Cardiac muscle cell (in vitro differentiated cells and primary cell): ENCODE measurements around a stretch of chr13.

DNA sequence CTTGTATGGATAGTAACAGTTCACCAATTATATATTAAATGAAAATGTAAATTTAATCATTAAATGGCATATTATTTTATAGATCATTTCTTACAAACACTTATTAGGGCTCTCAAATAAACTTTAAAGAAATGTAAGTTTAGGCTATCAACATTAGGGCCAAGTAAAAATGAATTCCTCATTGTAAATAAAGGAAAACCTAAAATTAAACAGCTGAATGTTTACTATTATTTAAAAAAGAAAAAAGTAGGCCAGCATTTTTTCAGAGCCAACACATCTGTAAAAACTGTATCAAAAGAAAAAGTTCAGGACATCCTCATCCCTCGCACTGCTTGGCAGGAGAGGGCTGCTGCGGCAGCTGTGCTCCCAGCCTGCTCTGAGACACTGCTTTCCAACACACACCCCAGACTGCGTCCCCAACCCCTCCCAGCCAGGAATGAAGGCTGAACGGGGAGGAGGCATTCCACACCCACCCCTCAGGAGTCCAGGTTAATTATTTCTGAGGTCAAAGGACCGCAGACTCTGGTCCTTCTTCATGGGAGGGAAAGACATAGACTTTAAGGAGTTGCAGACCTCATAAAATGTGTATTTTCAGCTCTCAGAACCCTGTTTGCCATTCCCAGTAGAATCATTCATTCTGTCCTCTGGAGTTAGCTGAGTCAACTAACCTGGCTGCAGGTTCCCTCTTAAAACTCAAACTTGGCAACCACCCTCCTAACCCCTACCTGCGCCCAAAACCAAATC is 43.1 kb downstream of the COL4A1 start:
- RAMPAGE, long total RNA, result no peak
- RRBS, result no CpG with 5 or more reads among the region's 6 CpGs

DNA sequence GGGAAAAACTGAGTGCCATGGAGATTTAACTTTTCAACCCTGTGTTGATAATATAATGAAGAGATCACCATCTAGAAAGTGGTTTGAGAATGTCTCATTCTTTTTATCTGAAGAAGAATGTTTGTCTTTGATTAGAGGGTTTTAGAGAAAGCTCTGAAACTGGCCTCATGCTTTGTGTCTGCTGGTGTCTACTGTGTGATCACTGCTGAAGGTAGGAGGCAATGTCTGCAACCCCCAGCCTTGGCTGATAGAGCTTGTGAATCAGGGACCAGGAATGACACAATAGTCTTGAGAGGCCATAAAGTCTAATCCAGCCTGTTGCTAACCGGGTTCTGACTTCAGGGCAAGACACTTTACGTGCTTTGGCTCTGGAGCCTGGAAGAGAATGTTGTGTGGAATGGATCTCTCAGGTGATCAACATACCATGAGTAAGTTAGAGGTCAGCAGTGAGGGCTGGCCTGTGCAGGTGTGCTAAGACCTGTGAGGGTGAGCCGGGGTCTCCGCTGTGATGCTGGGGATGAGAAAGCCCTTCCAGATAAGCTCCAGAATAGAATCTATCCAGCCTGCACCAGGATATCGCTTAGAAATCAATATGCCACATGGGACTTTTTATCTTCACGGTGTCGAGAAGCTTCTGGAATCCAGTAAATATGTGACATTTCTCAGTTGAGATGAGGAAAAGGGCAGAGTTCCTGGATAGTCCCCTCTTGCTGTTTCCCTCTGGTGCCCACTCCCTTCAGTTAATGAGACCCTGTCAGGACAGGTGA is 5.6 kb downstream of the COL4A2 start:
- RAMPAGE, long total RNA, result no peak
- RRBS, result no CpG with 5 or more reads among the region's 7 CpGs

DNA sequence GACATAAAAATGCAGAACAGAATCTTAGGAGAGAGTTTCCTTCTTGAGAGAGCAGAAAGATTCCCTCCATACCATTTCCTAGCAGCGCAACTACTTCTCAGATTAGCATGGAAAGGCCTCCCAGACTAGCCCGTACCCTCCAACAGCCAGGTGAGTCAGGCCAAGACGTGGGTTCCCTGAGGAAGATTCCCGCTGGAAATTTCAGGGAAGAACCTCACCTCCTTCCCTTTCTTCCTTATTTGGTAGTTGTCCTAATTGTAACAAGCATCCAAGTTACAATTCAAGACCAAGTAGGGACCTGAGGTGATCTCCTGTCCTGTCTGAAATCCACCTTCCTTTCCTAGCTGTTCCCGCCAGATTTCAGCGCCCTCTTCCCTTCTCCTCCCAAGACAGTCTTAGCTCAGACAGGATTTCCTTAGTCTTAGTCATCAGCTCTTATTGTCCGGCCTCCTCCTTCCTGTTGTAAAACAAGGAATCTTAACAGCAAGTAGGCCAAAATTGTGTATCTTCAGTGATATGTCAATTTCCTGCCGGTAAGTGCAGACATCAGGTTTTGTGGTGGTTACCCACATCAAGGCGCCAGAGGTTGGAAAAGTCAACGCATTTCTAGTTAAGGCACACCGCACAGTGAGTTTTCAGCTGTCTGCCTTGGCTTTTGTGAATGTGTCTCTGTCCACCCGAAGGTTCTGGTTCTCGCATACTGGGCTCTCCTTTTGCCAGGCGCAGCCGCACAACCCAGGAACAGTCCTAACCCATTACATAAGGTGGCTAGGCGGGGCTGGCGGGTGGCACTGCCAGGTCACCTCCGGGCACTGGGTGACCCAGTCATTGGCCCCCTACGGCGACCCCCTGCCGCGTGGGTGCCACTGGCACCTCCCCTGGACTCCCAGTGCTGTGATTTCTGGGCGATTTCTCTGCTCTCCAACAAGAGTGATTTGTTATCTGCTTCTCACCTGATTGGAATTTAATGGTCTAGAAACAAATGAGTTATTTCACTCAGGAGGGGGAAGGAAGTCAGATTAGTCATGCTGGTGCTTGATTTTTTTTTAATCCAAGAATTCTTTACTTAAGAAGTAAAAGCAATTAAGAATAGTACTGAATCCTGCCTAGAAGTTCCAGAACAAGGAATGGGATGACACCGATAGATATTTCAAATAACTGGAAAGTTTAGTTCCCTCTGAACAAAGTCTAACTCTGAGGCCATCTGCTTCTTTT is 12.8 kb downstream of the COL4A2 start:
- RAMPAGE, long total RNA, result no peak
- RRBS, result 6% methylated on average over 2 of the region's 24 CpGs

GRCh38 chr13:110341045-110342219 is 34.3 kb downstream of the COL4A2 start:
- RAMPAGE, long total RNA, result no peak
- RRBS, result 17% methylated on average over 3 of the region's 30 CpGs

DNA sequence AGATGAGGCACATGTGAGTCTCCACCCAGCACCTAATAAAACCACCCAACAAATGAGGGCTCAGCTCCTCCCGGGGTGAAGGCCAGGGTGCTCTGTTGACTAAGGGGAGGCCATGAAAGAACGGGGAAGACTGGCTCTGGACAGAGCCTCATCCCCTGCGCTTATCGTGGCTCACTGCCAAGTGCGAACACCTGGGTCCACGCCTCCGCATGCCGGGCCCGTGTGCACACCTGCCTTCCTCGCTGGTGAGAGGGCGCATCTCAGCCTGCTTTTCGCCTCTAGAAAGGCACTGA is 39.6 kb downstream of the COL4A2 start:
- RAMPAGE, long total RNA, result no peak
- RRBS, result no CpG with 5 or more reads among the region's 12 CpGs

GRCh38 chr13:110408264-110408789 is 101.2 kb downstream of the COL4A2 start:
- RAMPAGE, long total RNA, result no peak
- RRBS, result no CpG with 5 or more reads among the region's 15 CpGs

GRCh38 chr13:110467980-110468316 is 93.6 kb downstream of the RAB20 start:
- RAMPAGE, long total RNA, result no peak
- RRBS, result no CpG with 5 or more reads among the region's 7 CpGs

GRCh38 chr13:110506279-110506793 is 55.2 kb downstream of the RAB20 start:
- RAMPAGE, long total RNA, result no peak
- RRBS, result 95% methylated on average over 6 of the region's 23 CpGs

DNA sequence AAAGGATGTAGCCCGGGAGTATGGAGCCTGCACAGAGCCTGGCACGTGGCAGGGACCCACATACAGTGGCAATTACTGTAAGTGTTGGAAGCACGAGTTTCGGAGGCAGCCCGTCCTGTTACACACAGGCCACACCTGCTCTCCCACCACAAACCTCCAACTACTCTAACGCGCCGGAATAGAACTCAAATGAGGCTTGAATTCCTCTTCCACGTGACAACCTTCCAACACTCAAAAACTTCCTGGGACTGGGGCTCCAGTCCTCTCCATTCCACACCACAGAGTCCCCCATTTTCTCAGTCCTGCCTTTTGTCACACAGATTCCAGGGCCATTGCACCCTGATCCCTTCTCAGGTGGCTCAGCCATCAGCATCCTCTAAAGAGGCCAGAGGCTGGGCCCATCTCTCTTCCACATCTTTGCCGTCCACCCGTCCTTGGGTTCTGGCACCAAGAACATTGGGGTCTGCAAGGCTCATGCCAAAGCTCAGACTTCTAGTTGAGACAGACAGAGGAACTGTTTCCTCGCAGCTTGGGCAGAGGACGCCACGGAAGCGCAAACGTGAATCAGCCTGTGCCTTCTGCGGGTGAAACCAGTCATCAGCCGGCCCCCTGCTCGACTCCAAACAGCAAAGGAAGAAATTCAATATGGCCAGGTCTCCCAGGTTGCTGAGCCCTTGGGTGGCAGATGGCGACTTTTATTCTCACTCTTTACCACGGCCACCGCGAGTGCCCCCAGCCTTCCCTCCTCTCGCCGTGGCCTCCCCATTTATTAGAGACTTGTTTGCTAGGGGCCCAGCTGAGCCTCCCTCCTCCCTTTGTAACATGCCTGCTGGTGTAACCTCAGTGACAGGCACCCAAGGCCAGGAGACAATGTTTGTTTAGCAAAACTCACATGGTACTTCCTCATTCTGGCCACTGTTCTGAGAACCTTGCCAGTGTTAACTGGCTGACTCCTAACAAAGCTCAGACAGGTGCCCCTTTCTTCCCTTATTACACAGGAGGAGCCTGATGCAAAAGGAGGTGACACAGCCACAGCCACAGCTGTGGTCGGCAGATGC is 6.1 kb downstream of the RAB20 start:
- RAMPAGE, long total RNA, result no peak
- RRBS, result no CpG with 5 or more reads among the region's 26 CpGs

- RAMPAGE, long total RNA, result no peak
- RRBS, result no CpG with 5 or more reads among the region's 6 CpGs
Observed at GRCh38 chr13:110707480-110707731, 1.5 kb upstream of the CARS2 start.

DNA sequence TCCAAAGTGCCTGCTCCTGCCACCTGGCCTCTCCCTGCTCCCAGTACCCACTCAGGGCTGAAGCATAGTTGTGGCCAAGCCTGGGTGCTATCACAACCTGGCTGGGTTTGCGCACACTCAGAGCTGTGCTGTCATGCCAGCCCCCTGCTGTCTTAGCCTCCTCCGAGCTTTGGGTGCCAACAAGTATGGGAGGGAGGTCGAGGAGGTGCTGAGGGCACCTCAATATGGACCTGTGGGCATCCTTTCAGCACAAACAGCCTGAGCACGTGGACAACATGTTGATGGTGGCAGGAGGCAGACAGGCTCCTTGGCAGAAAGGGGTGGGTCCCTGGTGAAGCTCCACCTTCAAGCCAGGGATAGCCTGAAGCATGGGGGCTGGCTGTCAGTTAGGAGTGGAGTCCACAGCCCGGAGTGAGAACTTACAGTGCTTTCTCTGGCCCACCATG is 79.6 kb downstream of the ING1 start:
- RAMPAGE, long total RNA, result no peak
- RRBS, result no CpG with 5 or more reads among the region's 5 CpGs

DNA sequence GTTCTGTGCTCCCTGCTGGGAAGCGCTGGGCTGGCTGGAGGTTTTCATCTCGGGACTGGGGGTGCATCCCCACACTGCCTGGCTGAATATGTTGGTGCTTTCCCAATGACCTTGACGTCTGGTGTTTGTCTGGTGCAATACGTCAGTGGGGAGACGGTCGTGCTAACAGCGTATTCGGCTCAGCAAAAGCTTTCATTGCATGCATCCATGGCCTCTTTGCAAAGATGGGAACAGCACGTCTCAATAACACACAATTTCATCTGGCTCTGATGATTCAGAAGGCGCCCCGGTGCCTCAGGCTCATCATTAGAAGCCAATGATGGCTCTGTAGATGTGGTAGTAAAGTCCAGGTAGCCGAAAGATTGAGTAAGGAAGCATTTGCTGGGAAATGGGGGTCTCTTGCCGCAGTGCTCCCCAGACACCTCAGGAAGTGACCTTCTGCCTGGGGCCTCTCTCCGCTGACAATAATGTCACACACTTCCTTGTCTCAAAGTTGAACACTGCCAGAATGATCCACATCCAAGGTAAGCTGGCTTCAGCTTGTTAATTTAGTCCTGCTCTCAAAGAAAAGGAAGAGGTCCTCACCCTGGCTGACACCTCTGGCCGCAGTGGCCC is 97.7 kb downstream of the ING1 start:
- RAMPAGE, long total RNA, result no peak
- RRBS, result no CpG with 5 or more reads among the region's 15 CpGs

DNA sequence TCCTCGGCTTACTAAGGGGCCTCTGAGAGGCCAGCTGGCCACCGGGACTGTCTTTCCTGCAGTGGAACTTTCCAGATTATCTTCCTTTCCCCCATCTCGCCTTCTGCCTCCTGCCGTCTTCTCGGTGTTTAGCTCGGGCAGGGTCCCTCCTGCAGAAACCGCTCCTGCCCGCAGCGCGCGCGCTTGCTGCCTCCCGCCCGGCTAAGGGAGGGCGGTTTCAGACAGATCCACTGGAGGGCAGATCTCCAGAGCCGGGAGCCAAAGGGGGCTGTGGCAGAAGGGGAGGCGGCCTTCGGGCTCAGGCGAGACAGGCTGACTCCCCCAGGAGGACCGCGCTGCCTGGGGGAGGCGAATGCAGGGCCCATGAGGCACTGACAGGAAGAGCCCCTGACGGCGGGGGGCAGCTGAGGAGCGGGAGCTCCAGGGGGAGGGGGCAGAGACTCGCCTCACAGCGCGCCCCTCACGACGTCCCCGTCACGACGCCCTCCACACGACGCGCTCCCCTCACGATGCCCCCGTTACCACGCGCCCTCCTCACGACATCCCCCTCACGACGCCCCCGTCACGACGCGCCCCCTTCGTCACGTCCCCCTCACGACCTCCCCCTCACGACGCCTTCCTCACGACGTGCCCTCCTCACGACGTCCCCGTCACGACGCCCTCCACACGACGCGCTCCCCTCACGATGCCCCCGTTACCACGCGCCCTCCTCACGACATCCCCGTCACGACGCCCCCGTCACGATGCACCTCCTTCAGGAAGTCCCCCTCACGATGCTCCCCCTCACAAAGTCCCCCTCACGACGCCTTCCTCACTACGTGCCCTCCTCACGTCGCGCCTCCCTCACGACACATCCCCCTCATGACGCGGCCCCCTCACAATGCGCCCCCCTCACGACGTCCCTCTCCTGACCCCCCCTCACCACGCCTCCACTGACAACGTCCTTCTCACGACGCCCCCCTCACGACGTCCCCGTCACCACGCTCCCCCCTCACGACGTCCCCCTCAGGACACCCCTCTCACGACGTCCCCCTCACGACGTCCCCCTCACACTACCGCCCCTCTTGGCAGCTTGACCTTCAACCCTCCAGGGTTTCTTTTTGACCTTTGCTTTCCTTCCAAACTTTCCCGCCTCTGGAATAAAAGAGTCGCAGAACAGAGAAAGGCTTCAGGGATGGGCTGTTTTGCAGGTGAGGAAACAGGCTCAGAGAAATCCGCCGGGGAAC is 99.5 kb downstream of the ING1 start:
- RAMPAGE, long total RNA, result no peak
- RRBS, result 24% methylated on average over 4 of the region's 104 CpGs

- RAMPAGE, long total RNA, result no peak
- RRBS, result no CpG with 5 or more reads among the region's 5 CpGs
Observed at GRCh38 chr13:110868763-110869109, 46.1 kb downstream of the ANKRD10 start.

DNA sequence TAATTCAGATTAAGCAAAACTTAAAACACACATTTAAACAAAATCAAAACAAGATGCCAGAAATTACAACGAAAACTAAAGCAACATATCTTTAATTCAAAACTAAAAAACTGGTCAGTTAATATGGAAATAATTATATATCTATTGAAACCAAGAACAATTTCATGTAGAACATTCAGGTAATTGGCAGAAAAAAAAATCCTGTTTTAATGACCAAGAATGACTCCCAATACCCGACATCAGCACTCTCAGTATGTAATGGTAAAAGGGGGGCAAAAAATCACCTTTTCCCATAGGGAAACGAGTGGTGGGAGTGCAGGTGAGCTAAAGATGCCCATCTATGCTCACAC is 24.8 kb downstream of the ANKRD10 start:
- RAMPAGE, long total RNA, result no peak
- RRBS, result no CpG with 5 or more reads among the region's 3 CpGs

DNA sequence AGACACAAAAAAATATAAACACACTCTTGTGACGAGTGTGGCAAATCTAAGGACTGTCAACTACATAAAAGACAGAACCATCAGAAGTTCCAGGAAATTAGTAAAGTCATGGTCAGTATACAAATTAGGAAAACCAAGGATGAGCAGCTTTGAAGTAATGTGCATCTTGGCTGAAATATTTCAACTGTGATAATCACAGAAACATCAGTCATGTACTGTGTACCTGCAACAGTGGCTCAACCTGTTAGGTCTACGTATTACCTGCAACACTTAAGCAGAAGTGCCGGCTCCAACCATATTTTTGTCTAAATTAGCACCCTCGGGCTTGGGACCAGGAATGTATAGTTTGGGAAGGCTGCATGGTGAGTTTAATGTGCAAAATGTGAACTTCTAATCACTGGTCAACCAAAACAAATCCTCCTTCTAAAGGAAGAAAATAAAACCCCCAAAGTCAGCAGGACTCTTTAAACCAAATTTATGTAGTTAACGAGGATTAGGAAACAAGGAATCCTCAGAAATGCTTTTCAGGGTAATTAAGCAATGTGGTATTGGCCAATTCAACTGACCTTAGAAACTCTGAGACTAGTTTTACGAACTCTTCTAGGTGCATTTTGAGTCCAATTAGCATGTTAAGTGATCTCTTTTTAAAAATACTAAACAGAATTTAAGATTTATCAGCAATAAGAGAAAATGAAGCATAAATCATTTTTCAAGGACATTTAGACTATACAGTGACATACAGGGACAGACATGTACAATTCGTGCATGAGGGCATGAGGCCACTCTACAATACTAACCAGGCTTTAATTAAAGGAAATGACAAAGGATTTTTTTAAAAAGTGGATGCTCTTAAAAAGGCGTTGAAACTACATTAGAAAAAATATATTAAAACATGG is 24.2 kb downstream of the ANKRD10 start:
- RAMPAGE, long total RNA, result no peak
- RRBS, result no CpG with 5 or more reads among the region's 8 CpGs

GRCh38 chr13:111231155-111231995 is 89.1 kb upstream of the TEX29 start:
- RAMPAGE, long total RNA, result no peak
- RRBS, result no CpG with 5 or more reads among the region's 6 CpGs

- RAMPAGE, long total RNA, result no peak
- RRBS, result no CpG with 5 or more reads among the region's 19 CpGs
Observed at GRCh38 chr13:111303623-111304381, 16.6 kb upstream of the TEX29 start.

DNA sequence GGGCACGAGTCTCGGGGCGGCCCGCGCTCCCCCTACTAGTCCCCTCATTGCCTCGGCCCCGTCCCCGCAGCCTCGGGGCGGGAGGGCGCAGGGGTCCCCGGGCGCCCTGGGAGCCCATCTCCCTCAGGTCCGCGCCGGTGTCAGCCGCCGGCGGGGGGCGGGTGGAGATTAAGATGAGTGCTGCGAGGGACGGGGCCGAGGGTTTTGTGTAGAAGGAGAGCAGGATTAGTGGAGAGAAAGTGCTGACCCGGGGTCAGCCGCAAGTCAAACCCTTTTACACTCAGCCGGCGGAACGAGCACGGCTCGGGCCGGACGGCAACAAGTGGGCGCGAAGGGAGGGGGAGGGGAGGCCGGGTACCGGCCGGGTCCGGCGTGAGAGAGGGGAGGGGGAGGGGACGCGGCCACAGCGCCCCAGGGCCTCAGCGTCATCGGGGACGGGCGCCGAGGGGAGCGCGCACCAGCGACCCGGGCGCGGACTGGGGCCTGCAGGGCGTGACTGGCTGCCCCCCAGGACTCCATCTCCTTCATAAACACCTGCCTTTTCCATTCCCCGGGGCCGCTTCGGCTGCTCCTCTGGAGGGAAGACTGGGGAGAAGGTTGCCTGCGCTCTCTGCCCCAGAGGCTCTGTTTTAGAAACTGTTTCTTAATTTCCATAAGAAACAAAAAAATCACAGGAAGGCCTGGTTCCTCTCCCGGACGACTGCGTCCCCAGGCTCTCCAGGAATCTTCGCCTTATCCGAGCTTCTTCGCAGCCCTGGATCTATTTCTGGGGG is 6.4 kb downstream of the SOX1 start:
- RAMPAGE, long total RNA, result no peak
- RRBS, result 3% methylated on average over 28 of the region's 64 CpGs

GRCh38 chr13:112161438-112161911 is 94.5 kb downstream of the SOX1 start:
- RAMPAGE, long total RNA, result no peak
- RRBS, result no CpG with 5 or more reads among the region's 17 CpGs